Mammary epithelial cell (primary cell): Measurements from ENCODE around the genes FAM200B, FGFBP1, QDPR and LCORL.

DNA sequence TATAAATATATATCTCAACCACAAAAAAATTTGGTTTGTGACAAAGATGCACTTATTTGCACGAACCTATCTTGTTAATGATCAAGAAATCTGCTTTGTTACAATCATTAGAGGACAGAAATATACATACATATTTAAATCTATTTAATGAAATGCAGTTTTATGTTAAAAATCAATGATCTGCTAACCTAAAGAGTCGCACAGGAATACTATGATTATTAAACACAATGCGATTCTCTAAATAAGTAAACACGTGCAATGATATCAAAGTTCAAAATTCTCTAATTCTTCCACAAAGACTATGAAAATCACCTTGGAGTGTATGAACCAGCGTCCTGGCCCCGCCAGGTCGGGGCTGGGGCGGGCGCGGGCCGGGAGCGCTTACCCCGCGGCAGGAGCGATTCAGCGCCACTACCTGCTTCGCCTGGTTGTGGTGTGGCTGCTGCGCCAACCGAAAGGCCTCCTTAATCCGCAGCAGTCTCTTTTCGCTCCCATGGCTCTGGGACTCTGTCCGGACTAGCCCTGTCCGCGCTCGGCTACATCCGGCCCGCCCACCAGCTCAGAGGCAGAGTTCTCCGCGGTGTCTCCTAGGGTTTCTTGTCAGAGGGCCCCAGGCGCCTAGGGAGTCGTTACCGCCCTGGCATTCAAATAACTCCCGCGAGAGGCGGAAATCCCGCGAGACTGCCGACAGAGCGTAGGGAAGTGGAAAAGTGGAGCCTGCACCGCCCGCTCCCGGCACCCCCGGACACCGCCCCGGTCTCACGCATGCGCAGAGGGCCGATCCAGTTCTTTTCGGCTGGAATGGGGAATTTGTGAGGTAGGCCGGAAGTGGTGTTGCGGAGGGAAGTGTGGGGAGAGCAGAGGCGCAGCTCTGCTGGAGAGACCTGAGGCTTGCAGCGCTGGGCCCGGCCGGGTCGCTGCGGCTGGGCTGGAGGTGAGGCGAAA, at the start of gene FAM200B:
Gene FAM200B (plus strand): TSS at position 860 of the 945 bp plus-strand sequence.
- CAGE, long polyA plus RNA: no peak
- RRBS: under 1% methylated on average over 13 of the region's 58 CpGs

DNA sequence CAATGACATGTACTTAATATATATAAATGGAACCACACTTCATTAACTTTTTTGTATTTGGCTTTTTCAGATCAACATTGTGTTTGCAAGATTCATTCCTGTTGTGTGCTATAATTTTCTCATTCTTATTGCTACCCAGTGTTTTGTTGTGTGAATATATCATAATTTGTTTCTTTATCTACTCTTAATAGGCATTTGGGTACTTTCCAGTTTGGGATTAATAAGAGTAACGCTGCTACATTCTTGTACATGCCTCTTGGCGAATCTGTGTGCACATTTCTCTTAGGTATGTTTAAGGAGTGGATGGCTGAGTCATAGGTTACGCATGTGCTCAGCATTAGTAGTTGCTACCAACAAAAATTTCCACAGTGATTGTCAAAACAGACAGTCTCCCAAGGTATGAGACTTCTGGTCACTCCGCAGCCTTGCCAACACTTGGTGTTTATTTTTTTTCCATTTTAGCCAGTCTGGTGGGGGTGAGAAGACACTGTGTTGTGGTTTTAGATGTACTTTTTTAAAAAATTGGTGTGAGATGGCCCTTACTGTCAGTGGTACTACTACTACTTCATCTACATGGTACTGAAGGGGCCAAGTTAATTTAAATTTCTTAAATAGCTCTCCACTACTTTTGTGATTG, 44.6 kb downstream of the FGFBP1 start:
- CAGE, long polyA plus RNA: no peak
- RRBS: no CpG with 5 or more reads among the region's 4 CpGs

DNA sequence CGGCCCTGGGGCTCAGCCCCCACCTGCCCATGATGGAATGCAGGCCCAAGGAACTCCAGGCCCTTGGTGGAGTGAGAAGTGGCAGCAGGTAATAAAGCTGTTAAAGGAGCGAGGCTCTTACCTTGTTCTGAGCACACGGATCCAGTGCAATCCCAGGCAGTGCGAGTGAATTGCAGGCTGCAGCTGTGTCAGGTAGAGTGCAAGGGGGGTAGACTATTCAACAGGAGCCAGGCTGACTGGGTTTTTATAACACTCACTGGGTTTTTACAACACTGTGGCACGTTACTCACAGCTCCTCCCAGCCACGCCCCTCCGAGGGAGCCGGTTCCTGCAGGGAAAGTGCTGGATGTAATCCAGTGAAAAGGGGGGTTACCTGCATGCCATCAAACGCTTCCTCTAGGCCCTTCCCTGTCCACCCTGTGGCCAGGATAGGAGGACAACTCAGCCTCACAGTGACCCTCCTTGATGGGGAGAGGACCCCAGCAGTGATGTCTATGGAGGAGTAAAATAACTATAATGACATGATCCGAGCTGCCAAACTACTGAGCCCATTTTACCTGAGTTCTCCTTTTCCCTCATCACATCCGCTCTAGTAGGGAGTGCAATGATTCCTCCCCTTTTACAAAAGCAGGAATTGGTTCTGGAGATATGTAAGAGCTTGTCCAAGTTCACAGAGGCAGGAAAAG, at the start of gene FGFBP1:
Gene FGFBP1 (minus strand): TSS at position 611 of the 686 bp plus-strand sequence.
- CAGE, long polyA plus RNA: no peak
- RRBS: no CpG with 5 or more reads among the region's 11 CpGs

DNA sequence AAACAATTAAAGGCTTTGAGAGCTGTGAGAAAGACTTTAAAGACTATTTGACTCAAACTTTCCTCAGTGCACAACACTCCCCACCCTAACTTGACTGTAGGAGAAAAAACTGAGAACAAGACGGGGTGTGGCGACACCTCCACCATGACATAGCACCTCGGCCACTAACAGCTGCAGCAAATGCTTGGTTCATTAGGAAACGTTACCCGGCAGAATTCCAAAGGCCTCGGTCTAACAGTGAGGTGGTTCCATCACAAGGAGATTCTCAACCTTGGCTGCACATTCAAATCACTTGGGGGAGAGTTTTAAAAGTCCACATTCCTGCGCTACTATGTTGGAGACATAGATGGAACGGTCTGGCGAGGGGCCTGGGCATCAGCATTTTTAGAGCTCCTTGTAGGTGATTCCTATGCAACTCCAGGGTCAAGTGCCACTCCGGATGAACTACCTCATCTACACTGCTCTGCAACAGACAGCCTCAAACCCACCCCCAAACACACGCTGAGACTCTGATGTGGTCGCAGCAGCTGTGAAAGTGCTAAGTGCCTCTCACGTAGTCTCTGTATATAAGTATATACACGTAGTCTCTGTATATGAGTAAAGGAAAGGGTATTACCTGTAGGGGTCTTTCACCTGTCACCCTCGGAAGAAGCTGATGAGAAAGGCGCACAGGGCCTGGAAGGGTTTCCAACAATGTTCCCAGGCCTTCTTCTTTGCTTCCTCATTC, 990 bp downstream of the FGFBP2 start:
- CAGE, long polyA plus RNA: no peak
- RRBS: no CpG with 5 or more reads among the region's 16 CpGs

GRCh38 chr4:16161654-16162647, 64.3 kb downstream of the TAPT1 start:
- CAGE, long polyA plus RNA: no peak
- RRBS: no CpG with 5 or more reads among the region's 7 CpGs

GRCh38 chr4:16224148-16225088, 1.9 kb downstream of the TAPT1 start:
- CAGE, long polyA plus RNA: no peak
- RRBS: no CpG with 5 or more reads among the region's 6 CpGs

- CAGE, long polyA plus RNA: no peak
- RRBS: no CpG with 5 or more reads among the region's 38 CpGs
Measured at GRCh38 chr4:16360686-16361291, 134.5 kb upstream of the TAPT1 start.

DNA sequence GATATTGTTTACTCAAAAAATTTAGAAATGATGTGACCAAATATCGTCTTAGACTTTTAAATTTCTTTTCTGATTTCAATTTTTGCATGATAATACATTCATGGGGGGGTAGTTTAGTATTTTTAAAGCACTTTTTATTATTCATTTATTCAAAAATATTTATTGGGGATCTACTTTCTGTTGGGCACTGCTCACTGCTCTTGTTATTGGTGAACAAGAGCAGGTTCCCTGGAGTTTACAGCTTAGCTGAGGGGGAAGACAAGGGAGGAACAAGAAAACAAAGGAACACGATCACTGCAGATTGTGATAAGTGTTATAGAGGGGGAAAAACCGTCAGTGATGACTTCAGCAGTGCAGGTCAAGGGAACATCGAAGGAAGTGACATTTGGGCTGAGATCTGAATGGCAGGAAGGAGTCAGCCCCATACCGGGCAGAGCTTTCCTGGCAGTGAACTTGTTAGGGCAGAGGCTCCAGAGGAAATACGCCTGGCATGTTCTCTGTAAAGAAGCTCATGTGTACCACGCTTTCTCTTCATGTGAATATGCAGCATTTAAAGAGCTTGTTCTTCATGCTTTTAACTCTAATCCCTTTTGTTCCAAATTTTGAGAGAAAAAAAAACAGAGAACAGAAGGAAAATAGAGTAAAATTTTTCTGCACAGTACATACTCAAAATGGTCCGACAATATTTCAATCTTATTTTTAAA, 78.1 kb downstream of the LDB2 start:
- CAGE, long polyA plus RNA: no peak
- RRBS: no CpG with 5 or more reads among the region's 8 CpGs

DNA sequence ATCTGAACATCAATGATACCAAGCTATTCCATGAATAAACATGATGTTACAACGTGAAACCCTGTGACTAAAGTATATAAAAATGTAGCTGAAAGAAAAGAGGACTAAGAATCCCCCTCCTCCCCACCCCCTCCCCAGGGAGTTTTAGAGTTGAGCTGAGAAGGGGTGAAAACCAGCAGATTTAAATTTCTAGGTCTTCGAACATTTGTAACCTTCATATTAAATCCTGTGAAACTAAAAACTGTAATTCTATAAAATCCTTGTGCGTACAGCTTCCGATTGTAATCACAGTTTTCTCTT, 5.1 kb downstream of the LDB2 start:
- CAGE, long polyA plus RNA: no peak
- RRBS: no CpG with 5 or more reads among the region's 4 CpGs

DNA sequence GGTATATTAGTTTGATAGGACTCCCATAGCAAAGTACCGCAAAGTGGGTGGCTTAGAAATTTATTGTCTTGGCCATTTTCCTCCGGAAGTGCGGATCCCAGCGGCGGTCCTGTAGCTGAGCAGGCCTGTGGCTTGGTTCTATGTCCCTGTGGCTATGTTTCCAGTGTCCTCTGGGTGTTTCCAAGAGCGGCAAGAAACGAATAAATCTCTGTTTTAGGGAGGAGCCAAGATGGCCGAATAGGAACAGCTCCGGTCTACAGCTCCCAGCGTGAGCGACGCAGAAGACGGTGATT, 44.1 kb upstream of the LDB2 start:
- CAGE, long polyA plus RNA: no peak
- RRBS: no CpG with 5 or more reads among the region's 13 CpGs

GRCh38 chr4:17511023-17511455, 851 bp downstream of the QDPR start:
- CAGE, long polyA plus RNA: no peak
- RRBS: no CpG with 5 or more reads among the region's 10 CpGs

- CAGE, long polyA plus RNA: no peak
- RRBS: 2% methylated on average over 15 of the region's 96 CpGs
Measured at GRCh38 chr4:17511456-17512543, at the start of gene QDPR. Gene QDPR (minus strand): TSS chr4:17512090.

- CAGE, long polyA plus RNA: no peak
- RRBS: 1% methylated on average over 8 of the region's 40 CpGs
Measured at GRCh38 chr4:17577618-17578663, 943 bp downstream of the LAP3 start.

DNA sequence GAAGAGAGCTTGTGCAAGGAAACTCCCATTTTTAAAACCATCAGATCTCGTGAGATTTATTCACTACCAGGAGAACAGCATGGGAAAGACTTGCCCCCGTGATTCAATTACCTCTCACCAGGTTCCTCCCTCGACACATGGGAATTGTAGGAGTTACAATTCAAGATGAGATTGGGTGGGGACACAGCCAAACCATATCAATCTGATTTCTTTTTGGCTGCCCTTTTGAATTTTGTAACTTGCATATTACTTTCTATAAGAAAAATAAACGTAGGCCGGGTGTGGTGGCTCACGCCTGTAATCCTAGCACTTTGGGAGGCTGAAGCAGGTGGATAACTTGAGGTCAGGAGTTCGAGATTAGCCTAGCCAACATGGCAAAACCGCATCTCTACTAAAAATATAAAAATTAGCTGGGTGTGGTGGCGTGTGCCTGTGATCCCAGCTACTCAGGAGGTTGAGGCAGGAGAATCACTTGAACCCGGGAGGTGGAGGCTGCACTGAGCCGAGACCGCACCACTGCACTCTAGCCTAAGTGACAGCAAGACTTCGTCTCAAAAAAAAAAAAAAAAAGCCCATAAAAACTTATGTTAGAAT, 8.5 kb downstream of the MED28 start:
- CAGE, long polyA plus RNA: no peak
- RRBS: no CpG with 5 or more reads among the region's 13 CpGs

GRCh38 chr4:17914945-17915428, 104.2 kb downstream of the NCAPG start:
- CAGE, long polyA plus RNA: no peak
- RRBS: no CpG with 5 or more reads among the region's 1 CpG

DNA sequence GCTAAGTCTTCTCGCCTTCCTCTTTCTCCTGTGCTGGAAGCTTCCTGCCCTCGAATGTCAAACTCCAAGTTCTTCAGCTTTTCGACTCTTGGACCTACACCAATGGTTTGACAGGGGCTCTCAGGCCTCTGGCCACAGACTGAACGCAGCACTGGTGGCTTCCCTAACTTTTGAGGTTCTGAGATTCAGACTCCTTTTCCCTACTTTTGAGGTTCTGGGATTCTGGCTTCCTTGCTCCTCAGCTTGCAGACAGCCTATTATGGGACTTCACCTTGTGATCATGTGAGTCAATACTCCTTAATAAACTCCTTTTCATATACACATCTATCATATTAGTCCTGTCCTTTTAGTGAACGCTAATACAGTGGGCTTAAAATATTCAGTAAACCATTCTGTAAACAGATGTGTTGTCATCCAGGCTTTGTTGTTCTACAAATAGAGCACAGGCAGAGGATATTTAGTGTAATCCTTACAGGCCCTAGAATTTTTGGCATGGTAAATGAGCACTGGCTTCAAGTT, 95.1 kb downstream of the LCORL start:
- CAGE, long polyA plus RNA: no peak
- RRBS: no CpG with 5 or more reads among the region's 5 CpGs

- CAGE, long polyA plus RNA: no peak
- RRBS: no CpG with 5 or more reads among the region's 11 CpGs
Measured at GRCh38 chr4:18019922-18020426, 1.6 kb downstream of the LCORL start.

DNA sequence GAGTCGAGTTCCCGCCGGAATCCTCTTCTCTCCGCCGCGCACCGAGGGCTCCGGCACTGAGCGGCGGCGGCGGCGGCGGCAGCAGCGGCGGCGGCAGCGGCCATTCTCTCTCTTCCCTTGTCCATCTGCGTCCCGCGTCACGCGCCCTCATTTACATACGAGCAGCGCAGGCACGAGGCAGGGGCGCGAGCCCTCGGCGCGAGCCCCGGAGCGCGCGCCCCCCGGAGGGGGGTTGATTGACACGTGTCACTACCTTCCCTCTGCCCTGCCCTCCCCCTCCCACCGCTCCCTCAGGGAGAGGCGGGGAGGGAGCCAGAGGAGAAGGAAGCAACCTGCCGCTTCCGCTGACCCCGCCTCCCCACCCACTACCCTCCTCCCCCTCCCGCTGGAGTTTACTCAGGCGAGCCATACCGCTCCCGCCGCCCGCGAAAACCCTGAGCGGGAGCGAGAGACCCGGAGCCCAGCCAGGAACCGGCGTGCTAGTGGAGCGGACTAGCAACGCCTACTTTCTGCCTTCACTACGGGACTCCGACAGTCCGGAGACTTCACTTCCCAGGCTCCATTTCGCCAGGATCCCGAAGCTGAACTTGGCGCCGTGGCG, at the start of gene LCORL:
Gene LCORL (minus strand): TSS at position 129 of the 601 bp plus-strand sequence.
- CAGE, long polyA plus RNA: no peak
- RRBS: 1% methylated on average over 19 of the region's 64 CpGs

DNA sequence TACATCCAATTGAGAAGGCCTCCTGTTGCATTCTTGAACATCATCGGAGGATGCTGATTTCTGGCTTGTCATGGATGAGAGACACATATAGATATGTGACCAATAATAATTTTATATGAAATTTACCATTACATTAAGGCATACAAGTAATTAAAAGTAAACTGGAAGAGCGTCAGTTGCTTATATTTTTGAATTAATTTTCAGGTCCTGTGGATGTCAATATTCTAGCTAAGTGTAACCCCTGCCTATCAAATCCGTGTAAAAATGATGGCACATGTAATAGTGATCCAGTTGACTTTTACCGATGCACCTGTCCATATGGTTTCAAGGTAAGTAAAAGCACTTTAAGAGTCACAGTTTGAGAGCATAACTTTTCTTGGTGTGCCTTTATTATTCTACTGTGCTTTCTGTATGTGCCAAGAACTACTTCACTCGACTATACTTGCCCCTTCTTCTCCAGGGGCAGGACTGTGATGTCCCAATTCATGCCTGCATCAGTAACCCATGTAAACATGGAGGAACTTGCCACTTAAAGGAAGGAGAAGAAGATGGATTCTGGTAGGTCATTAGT, 133.1 kb upstream of the PACRGL start:
- CAGE, long polyA plus RNA: no peak
- RRBS: no CpG with 5 or more reads among the region's 5 CpGs

DNA sequence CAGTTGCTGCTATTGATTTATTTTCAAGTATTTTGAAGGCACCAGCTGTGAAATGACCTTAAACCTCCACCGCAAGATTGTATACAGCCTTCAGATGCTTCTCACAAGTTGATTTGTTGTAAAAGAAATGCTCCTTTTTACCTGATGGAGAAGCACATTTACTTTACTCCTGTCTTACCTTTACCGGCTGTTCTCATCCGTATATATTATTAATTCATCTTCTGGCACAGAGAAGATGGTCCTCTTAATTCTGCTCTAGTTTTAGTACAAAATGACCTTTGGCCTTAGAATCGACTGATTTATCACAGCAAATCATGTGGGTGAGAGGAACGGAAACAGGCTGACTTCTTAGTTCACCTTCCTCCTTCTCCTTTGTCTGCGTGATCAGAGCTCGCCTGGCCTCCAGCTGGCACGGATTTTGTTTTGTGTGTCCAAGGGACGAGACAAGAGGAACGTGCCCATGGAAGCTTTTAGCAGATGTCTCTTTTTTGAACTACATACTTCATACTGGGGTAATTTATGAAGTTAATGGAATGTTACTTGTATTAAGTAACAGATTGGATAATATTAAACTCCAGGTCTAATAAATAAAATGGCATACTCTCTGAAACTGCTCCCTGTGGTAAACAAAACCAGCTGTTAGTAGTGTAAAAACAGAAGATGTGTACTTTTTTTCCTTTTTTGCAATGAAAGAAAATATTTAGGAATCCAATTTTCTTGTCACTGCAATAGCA, 82.3 kb upstream of the PACRGL start:
- CAGE, long polyA plus RNA: no peak
- RRBS: no CpG with 5 or more reads among the region's 10 CpGs